BE2C (cell line): ENCODE data around the gene WDR38.

GRCh38 chr9:123425365-123425780 lies 69.4 kb downstream of the CRB2 start:
- RRBS, result no CpG with 5 or more reads among the region's 16 CpGs

GRCh38 chr9:123511993-123512229 lies 155.9 kb downstream of the CRB2 start:
- RRBS, result no CpG with 5 or more reads among the region's 4 CpGs

- RRBS, result no CpG with 5 or more reads among the region's 2 CpGs
Observed at GRCh38 chr9:123816571-123817134, 113.3 kb downstream of the DENND1A start.

GRCh38 chr9:123881820-123882785 lies 47.8 kb downstream of the DENND1A start:
- RRBS, result no CpG with 5 or more reads among the region's 9 CpGs

DNA sequence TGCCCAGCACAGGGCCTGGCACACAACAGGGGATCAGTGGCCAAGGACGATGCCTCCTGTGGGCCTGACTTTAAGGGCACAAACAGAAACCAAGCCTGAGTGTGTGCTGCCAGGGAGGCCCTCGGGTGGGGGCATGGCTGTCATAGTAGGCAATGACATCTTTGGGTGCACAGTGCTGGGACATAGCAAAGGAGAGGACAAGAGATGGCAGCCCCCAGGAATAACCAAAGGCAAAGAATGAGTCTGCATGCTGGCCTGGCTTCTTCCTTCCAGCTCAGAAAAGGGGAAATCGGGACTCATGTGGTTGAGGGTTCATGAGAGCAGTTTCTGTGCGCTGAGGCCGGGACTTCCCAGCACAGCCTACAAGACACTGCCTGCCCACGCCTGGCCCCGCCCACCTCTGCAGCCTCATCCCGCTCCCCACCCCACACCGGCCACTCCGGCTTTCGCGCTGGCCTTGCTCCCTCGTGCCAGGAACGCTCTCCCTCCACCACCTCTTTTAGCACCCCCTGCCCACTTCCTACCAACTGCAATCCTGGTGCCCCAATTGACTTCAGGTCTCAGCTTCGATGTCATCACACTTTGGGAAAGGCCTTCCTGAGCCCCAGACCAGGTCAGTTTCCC lies 13.8 kb upstream of the LHX2 start:
- RRBS, result 3% methylated on average over 3 of the region's 15 CpGs

GRCh38 chr9:124197134-124198058 lies 60.4 kb upstream of the NEK6 start:
- RRBS, result no CpG with 5 or more reads among the region's 14 CpGs

DNA sequence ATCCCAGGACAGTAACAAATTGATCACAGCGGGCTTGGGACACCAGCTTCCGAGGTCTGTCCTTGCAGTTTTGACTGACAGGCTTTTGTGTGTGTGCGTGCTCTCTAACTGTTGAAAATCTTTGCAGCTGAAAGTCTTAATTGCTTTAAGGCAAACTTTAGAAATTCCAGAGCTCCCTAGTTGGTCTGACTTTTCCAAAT lies 1.2 kb downstream of the NEK6 start:
- RRBS, result no CpG with 5 or more reads among the region's 3 CpGs

GRCh38 chr9:124273395-124274231 lies 15.9 kb downstream of the NEK6 start:
- RRBS, result no CpG with 5 or more reads among the region's 24 CpGs

DNA sequence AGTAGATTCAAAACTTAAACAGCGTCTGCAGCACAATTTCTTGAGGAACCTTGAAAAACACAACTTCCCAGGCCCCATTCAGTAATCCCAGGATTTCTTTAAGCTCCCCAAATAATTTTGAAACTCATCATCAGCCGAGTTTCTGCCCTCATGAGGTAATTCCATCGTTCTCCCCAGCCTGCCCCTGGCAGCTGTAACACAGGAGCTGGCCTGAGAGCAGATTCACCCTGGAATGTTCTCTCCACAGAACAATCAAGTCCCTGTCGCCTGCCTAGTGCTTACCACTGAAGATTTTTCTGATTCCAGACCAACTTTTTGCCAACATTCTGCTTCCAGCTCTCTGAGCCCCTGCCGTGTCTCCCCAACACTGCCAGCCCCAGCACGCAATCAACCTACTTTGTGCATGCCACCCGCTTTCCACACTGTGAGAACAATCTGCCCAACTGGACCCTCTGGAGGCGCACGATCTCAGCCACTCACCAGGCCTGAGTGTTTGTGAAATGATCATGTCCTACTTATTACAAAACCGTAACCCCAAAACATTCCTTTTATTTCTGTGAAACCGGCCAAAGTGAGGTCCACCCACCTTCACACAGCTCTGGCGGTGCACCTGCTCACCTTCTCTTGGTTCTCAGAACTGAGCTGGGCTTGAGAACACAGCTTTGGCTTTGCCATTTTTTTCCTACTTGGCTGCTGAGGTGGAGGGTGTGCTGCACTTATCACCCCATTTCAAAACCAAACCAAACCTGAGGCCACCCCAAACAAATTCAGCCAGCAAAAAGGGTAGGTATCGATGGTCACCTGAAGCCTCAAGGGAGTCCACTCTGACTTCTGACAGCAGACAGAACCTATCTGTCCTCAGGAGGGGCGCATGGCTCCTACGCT lies 62.5 kb downstream of the PSMB7 start:
- RRBS, result no CpG with 5 or more reads among the region's 15 CpGs

GRCh38 chr9:124409428-124410036 lies 5.7 kb downstream of the PSMB7 start:
- RRBS, result no CpG with 5 or more reads among the region's 4 CpGs

DNA sequence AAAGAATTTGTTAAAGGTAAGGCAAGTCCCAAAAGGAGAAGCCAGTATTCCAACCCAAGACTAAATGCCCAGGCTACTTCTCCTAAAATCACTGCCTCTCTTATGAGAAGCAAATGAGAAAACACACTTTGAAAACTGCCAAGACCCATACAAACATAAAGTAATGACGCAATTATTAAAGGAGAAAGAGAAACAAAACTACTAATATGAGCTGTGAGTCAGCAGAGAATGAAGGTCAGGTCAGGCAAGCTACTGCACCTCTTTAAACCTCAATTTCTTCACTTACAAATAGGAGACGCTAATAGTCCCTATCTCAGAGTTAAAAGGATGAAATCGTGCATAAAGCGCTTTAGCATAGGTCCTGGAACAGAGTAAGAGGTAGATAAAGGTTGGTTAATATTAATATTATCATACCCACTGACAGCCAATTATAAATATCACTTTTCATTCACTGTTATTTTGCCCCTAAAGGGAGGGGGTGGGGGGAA lies 3.7 kb downstream of the PSMB7 start:
- RRBS, result no CpG with 5 or more reads among the region's 4 CpGs

- RRBS, result no CpG with 5 or more reads among the region's 7 CpGs
Observed at GRCh38 chr9:124531886-124532433, 24.8 kb upstream of the NR5A1 start.

GRCh38 chr9:124660062-124661137 lies 110.7 kb downstream of the NR6A1 start:
- RRBS, result no CpG with 5 or more reads among the region's 15 CpGs

GRCh38 chr9:124725083-124725612 lies 46.0 kb downstream of the NR6A1 start:
- RRBS, result no CpG with 5 or more reads among the region's 6 CpGs

- RRBS, result no CpG with 5 or more reads among the region's 5 CpGs
Observed at GRCh38 chr9:124793095-124793443, 16.1 kb downstream of the OLFML2A start.

GRCh38 chr9:124853008-124854014 lies at the start of gene WDR38:
TSS of gene WDR38 (plus strand) at chr9:124853460.
- RRBS, result 28% methylated on average over 16 of the region's 63 CpGs

DNA sequence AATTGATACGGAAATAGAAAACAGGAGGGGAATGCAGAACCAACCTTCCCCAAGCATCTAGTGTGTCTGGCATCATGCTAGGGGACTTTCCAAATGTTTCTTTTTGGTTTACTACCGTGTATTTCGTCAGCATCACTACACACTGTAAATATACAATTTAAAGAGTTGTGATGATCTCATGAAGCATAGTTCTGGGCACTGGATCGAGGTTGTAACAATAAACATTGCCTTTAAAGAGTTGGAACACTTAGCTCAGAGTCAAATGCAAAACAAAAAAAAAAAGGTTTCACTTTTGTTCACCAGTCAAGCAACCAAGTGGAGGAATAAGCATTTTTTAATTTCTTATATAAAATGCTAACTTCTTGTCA lies 2.9 kb upstream of the SCAI start:
- RRBS, result no CpG with 5 or more reads among the region's 4 CpGs

- RRBS, result no CpG with 5 or more reads among the region's 17 CpGs
Observed at GRCh38 chr9:125424668-125425278, 163.1 kb downstream of the GAPVD1 start.

DNA sequence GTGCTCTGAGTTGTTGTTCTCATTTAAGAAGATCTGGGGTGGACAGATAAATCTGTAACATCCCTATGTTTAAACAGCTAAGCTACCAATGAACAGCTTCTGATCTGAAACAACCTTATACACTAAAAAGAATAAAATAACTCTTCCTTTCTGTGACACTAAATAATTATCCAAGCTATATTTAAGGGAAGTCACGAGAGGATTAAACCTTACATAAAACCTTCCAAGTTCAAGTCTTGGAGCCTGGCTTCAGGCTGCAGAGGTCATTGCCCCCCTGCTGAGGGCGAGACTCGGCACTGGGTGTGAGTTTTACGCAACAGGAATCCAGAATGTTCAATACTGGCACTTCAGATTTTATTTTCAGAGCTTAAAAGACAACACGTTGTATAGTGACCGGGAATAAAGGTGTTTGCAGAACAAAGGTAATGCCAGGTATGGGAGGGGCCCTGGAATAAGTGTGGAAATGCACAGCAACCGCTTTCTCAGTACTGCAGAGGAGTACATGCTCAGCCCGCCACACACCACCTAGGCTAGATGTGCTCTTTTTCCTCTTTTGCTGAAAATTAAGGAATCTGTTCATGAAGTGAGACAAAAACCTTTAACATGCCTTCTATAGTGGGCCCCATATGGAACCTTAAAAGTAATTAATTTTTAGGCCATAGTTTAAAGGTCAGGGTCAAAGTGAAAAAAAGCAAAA lies 207.0 kb downstream of the GAPVD1 start:
- RRBS, result no CpG with 5 or more reads among the region's 8 CpGs

DNA sequence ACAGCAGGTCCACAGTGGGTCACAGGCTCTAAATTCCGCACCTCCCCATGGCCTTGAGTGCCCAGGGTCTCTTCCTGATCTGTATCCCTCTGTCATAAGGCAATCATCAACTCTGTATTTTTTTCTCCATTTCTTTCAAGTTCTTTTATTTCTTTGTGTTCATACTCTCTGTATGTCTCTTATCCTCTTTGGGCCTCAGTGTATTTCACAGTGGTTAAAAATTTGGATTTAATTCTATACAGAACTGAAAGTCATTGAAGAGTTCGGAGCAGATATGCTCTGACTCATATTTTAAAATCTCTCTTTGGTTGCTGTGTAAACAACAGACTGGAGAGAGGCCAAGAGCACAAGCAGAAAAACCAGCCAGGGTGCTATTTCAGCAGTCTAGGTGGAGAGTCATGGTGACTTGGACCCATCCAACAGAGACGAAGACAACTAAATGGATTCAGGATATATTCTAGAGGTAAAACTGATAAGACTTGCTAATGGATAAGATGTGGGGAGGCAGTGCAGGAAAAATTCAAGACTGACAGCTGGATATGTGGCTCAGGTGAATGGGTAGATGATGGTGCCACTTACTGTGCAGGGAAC lies 169.0 kb downstream of the MAPKAP1 start:
- RRBS, result no CpG with 5 or more reads among the region's 3 CpGs